Metanephros (tissue), 2 donors: ENCODE results near the genes ARHGEF19 and SPATA21.

- RAMPAGE, long total RNA: no peak
These were observed 16.2 kb upstream of the RSC1A1 start for GRCh38 chr1:15643388-15643625.

DNA sequence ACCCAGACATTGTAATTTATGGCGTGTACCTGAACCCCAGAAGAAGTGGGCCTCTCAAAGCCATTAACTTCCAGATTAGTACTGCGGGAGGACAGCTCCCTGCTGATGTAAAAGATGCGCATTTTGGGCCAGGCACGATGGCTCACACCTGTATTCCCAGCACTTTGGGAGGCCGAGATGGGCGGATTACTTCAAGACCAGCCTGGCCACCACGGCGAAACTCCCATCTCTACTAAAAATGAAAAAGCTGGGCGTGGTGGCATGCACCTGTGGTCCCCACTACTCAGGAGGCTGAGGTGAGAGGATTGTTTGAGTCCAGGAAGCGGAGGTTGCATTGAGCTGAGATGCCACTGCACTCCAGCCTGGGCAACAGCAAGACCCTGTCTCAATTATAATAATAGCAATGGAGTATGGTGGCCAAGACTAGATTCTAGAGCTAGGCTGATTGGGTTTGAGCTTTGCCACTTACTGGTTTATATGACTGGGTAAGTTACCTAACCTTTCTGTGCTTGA lies 9.7 kb downstream of the RSC1A1 start:
- RAMPAGE, long total RNA: no peak

DNA sequence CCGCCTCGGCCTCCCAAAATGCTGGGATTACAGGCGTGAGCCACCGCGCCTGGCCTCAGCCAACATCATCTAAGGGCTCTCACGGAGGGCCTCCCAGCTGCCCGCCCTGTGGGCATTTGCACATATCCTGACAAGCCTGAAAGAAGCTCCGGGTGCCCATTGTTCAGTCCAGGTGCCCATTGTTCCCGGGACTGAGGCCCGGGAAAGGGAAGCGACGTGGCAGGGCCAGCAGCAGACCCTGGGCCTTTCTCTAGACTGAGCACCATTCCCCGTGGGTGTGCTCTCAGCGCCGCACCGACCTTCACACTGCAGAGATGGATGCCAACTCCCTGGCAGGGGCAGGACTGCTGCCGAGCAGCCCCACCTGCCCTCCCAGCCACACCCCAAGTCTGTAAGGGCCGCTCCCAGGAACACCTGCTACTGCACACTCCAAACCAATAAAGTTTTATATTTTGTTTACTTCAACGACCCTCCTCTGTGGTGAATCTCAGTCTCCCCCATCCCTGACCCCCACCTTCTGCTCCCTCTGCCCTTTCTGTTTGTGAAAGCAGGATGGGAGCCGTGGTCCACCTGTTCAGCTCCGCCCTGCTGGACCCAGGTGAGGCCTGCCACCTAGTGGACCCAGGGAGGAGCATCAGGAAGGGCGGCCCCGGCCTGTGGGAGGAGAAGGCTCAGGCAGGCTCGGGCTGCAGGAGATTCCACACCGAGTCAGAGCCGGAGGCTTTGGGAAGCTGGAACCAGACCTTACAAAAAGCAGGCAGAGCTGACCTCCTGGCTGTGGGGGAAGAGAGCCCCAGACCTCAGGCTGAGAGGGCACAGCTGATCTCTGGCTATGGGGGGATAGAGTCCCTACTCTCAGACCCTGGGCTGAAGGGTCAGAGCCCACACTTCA lies 1.1 kb upstream of the TMEM82 start:
- RAMPAGE, long total RNA: no peak

GRCh38 chr1:15760048-15760273 lies 1.4 kb downstream of the FBLIM1 start:
- RAMPAGE, long total RNA: no peak

DNA sequence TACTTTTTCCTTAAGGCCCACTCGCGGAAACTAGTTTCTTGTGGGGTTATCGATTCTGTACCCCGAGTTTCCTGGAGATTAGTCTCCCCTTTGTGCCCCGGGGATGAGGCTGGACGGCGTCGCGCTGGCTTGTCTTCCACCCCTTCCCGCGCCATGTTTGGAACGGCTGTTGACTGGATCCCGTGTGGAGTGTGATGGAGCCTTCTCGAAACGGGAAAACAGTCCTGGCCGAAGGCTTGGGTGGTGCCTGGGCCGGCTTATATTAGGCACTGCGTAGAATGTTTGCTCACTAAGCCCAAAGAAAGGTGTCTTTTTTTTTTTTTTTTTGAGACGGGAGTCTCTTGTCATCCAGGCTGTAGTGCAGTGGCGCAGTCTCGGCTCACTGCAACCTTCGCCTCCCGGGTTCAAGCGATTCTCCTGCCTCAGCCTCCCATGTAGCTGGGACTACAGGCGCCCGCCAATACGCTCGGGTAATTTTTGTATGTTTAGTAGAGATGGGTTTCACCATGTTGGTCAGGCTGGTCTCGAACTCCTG lies 11.3 kb upstream of the SPEN start:
- RAMPAGE, long total RNA: no peak

GRCh38 chr1:15844729-15845133 lies 2.8 kb upstream of the SPEN start:
- RAMPAGE, long total RNA: no peak

- RAMPAGE, long total RNA: no peak
These were observed 13.7 kb downstream of the ZBTB17 start for GRCh38 chr1:15962258-15962603.

GRCh38 chr1:16112035-16112470 lies 38.6 kb upstream of the FAM131C start:
- RAMPAGE, long total RNA: no peak

DNA sequence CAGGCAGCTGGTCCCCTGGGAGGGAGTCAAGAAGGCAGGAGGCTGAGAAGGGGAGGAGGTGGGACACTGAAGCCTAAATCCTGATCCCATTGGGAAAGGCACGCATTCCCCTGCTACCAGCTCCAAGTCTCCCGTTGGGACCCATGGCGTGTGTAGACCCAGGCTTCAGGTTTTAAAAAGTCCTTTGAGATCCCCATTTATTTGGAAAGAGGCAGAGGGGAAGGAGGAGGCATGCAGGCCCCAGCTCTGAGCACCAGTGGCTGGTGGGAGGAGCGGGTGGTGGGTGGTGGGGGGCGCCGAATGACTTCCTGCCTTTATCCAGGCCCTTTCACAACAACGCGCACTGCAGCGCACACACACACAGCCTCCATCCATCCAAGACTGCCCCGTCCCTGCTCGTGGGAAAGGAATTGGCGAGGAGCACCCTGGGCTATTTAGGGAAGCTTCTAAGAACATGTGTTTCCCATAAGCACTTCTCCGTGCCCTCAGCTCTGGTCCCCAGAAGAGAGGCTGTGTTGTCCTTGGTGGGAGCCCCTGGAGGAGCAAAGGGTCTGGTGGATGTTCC lies 28.3 kb downstream of the EPHA2 start:
- RAMPAGE, long total RNA: no peak

- RAMPAGE, long total RNA: no peak
These were observed 27.4 kb upstream of the EPHA2 start for GRCh38 chr1:16183167-16183755.

DNA sequence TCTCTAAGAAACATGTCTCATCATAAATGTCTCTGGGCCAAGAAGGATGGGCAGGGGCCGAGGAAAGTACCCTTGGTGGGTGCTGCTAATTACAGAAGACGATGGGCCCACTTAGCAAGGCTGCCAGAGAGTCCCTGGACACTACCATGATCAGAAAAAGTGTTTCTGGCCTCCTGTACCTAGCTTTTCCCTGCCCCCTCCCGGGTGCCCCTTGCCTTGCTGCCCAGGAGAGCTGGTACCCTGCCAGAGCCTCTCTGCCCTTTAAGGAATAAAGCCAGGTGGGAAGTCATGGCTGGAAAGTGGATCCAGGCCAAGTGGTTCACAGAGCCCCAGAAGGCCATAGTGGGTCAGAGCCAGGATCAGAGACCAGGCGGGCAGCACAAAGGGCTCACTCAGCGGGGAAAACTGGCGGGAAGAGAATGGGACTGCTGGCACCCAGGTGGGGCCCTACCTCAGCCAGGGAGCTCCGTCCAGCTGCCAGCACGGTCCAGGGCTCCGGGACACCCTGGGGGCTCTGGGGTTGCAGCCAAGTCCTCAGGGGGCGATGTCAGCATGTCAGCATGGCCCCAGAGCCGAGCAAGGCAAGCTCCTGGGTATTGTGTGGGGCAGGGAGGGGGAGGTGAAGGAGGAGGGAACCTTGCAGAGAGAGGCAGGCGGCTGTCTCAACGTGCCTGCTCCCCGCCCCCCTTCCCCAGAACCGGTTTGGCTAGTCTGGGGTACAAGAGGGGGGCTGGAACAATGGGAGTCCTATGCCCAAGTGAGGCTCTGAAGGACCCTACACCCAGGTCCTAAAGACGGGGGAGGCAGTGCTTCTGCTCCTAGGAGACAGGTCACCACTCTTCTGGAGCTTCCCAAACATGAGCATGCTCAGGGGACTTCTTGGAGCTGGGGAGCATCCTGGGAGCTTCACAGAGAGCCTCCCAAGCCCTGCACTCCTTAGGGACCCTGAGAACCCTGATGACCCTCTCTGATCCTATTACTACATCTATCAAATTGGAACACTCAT lies at the start of gene ARHGEF19:
TSS of gene ARHGEF19 (minus strand) at position 602 of the 1,006 bp plus-strand sequence.
- RAMPAGE, long total RNA: no peak

DNA sequence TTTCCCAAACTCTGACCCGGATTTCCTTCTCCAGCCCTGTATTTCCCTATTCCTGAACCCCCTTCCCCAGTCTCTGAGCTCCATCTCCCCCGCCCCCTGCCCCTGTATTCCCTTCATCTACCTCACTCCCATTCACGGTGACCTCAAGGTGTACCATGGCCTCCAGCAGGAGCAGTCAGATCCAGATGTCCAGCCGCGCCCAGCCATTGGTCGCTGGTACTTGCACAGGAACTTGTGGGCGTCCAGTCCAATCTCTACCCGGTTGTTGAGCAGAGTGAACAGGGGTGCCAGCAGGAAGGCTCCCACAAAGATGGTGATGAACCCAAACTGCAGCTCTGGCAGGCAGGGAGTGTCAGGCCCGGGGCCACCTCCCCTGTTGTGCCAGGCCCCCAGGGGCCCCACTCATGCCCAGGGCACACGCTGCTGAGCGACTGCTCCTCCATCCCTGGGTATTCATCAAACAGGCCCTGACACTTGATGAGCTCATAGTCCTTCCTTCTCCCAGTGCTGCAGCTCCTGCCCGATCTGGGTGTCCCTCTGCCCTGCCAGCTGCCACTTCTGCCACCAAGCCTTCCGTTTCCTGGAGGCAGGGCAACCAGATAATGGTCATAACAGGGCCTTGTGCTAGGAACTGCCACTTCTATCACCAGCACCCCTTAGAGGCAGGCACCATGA lies 5.6 kb upstream of the ARHGEF19 start:
- RAMPAGE, long total RNA: no peak

DNA sequence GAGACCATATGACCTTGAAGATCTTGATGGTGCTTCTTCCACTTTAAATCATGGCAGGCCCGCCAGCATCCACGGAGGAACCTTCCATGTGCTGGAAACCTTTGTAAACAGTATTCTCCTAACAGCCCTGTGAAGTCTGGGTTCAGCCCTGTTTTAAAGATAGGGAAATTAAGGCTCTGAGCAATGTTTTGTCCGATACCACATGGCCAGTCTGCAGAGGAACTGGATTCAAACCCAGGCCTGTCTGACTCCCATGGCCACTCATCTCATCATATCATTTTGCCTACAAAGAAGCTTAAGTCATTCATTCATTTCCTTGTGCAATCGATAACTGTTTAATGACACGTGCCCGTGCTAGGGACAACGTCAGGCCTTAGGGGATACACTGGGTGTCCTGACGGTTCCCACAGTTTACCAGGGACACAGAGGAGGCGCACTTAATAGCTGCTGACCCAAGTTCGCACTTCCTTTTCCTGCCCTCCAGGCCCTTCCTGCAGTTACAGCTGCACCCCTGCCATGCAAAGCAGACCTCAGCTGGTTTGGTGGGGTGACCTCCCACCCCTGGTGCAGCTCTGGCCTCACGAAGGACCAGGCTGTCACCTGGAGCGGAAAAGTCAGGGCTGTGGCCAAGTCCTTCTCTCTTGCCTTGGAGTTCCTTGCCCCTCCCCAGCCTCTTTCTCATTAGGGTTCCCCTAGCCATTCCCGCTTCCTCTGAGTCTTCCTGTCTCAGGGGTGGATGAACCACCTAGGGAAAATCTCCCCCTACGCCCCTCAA lies 4.3 kb downstream of the SPATA21 start:
- RAMPAGE, long total RNA: no peak

- RAMPAGE, long total RNA: no peak
These were observed at the start of gene SPATA21 for GRCh38 chr1:16437283-16437660. SPATA21 (minus strand) TSS chr1:16437424.

DNA sequence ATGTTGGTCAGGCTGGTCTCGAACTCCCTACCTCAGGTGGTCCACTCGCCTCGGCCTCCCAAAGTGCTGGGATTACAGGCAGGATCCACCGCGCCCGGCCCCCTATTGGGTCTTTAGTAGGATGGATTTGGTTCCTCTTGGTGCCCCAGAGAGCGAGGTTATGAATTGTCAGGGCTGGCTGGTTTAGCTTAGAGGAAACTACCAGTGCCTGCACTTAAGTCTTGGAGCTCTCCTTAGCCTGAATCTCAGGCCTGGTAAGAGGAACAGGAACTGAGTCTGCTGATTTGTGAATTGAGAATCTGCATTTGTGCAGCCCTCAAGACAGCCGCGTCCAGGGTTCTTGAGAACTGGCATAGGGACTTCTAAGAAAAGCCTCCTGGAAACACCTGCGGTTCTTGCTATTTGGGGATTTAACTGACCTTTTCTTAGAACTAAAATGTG lies 1.7 kb downstream of the NECAP2 start:
- RAMPAGE, long total RNA: no peak

DNA sequence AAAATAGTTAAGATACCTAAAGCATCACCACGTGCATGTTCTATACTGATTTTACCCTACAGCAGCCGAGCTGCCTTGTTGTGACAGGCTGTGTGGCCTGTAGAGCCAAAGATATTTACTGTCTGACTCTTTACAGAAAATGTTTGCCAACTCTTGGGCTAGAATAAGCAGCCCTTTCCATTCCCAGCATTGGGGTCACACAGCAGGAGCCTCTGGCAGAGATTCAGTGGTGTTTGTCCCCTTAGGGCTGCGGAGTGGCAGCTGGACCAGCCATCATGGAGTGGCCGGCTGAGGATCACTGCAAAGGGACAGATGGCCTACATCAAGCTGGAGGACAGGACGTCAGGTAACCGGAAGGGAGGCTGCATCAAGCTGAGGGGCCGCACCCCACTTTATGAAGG lies 2.9 kb downstream of the NECAP2 start:
- RAMPAGE, long total RNA: no peak

- RAMPAGE, long total RNA: no peak
These were observed 106.9 kb downstream of the NECAP2 start for GRCh38 chr1:16547474-16547862.

- RAMPAGE, long total RNA: no peak
These were observed 203.5 kb downstream of the NECAP2 start for GRCh38 chr1:16643932-16644468.

GRCh38 chr1:16666806-16667308 lies 226.3 kb downstream of the NECAP2 start:
- RAMPAGE, long total RNA: no peak

GRCh38 chr1:16699180-16700016 lies 222.3 kb upstream of the CROCC start:
- RAMPAGE, long total RNA: no peak